Myometrial cell (primary cell): ENCODE measurements around the genes RAD18 and IL17RE.

DNA sequence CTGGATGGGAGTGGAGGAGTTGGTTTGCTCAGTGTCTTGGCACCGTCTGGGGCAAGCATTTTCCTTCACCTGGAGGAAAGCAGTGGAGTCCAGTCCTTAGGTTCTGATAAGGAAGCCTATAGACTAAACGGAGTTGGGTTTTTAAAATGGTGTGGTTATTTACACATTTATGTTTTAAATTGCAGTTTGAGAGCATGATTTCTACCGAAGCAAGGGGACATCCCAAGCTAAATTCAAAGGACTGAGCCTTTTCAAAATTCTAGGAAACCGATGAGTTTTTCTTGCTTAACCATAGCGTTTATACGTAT is 1.7 kb downstream of the EDEM1 start:
- RAMPAGE, long total RNA, result no peak

DNA sequence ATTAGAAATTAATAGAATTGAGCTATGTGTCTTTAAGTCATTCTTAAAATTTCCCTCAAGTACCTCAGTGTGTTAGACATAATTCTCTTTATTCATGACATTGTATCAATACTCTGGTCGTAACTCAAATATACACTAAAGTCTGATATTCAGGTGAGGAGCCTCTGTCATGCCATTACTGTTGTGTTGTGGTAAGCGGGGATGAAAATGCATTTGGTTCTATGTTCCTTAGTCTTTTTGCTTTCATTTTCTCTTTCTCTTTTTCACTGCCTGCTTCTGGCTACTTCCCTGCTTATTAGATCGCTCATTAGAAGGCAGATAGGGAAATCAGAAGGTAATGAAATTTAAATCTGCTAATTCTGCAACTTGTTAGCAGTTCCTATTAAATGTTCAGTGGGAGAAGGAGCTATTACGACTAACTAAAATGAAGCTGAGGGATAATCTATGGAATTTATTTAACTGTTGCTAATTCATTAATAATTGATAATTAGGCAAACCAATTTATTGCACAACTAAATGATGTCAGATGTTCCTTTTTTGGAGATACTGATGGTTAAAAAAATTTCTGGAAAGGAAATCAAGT is 345.1 kb downstream of the GRM7 start:
- RAMPAGE, long total RNA, result no peak

DNA sequence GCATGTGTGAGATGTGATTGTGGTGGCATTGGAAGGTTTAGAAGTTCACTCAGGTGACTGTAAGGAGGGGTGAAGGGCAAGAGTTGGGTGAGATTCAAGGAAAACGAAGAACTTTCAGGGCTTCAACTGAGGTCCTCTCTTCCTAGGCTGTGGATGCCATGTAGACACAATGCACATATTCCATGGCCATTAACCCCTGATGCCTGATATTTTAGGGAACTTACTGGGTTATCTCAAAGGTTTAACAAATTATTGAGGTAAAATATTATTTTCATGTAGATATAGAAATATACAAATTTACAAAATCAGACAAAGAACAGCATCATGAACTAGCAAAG is 447.7 kb downstream of the GRM7 start:
- RAMPAGE, long total RNA, result no peak

DNA sequence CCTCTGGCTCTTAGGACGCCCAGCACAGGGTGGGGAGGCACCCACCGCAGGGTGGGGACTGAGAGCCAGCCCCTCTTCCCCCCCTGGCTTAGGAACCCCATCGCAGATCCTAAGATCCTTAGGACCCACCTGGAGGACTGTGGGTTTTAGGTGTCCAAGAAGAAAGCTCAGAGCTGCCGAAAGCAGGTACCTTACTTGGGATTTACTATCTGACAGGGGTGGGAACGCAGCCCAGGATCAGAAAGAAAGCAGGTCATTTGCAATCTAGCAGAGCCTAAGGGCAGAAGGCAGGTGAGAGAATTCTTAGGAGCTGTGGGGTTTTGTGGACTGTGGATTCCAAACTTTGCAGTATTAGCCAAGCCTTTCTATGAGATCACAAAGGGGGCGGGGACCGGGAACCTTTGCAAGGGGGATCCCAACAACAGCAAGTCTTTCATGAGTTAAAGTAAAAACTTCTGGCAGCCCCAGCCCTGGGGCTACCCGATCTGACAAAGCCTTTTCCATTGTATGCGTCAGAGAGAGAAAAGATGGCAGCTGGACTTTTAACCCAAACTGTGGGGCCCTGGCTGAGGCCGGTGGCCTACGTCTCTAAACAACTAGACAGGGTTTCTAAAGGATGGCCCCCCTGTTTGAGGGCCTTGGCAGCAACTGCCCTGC is 37.3 kb upstream of the SSUH2 start:
- RAMPAGE, long total RNA, result no peak

- RAMPAGE, long total RNA, result start-site peak on the minus strand at chr3:8963443-8963475, 71 and 47 reads in 2 replicates
Observed at GRCh38 chr3:8962877-8963906, at the start of gene RAD18. TSS of gene RAD18 (minus strand) at chr3:8963472.

- RAMPAGE, long total RNA, result no peak
Observed at GRCh38 chr3:9049271-9049774, 86.1 kb upstream of the RAD18 start.

DNA sequence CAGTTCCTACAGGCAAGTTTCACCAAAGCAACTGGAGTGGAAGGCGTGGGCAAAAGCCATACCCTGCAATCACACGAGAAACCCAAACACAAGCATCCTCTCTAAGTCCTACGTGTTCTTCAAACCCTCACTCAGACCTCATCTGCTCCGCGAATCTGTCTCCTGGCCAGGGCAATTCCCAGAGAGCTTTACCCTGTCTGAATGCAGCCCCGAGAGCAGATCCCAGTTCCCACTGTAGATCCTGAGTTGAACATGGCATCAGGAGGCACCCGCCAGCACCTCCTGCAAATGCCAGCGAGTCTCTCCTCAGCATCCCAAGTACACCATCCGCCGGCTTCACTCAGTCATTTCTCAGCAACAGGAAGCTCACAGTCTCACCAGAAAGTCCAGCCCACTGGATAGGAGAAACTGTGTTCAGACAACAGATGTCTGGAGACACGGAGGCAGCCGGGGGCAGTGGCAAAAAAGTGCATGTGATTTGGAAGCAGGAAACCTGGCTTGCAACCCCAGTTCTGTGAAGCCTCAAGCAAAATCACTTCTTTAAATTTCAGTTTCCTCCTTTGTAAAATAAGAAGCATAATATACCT is 68.8 kb downstream of the SRGAP3 start:
- RAMPAGE, long total RNA, result no peak

DNA sequence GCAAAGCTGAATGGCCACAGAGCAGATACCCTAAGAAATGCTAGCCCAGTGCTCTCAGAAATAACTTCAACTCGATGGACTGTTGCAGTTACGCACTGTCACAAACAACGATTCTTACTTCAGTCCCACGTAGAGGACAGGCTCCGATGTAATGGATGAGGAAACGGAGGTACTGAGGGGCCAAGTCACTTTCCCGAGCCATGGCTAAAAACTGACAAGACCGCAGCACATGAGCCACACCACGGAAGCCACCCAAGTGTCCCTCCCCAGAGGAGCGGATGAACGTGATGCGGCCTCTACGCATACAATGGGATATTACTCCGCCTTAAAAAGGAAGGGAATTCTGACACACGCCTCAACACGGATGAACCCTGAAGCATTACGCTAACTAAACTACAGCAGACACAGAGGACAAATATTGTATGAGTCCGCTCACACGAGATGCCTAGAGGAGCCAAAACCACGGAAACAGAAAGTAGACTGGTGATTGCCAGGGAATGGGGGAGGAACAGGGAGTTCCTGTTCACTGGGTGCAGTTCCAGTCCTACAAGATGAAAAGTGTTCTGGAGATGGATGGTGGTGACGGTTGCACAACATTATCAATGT is 32.8 kb downstream of the SRGAP3 start:
- RAMPAGE, long total RNA, result no peak

- RAMPAGE, long total RNA, result no peak
Observed at GRCh38 chr3:9352822-9353711, 9.8 kb upstream of the THUMPD3 start.

GRCh38 chr3:9444583-9445334 is 47.3 kb downstream of the SETD5 start:
- RAMPAGE, long total RNA, result no peak

DNA sequence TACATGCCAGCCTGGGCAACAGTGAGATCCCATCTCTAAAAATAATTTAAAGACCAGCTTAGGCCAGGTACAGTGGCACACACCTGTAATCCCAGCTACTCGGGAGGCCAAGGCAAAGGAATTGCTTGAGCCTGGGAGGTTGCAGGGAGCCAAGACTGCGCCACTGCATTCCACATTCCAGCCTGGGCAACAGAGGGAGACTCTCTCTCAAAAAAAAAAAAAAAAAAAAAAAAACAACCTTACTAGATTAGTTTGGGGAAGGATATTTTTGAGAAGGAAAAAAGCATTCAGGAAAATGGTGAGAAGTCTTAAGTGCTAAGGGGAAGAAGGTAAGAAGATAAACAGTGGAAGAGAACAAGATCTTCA is 69.6 kb downstream of the SETD5 start:
- RAMPAGE, long total RNA, result no peak

- RAMPAGE, long total RNA, result no peak
Observed at GRCh38 chr3:9600527-9601150, 47.0 kb upstream of the LHFPL4 start.

DNA sequence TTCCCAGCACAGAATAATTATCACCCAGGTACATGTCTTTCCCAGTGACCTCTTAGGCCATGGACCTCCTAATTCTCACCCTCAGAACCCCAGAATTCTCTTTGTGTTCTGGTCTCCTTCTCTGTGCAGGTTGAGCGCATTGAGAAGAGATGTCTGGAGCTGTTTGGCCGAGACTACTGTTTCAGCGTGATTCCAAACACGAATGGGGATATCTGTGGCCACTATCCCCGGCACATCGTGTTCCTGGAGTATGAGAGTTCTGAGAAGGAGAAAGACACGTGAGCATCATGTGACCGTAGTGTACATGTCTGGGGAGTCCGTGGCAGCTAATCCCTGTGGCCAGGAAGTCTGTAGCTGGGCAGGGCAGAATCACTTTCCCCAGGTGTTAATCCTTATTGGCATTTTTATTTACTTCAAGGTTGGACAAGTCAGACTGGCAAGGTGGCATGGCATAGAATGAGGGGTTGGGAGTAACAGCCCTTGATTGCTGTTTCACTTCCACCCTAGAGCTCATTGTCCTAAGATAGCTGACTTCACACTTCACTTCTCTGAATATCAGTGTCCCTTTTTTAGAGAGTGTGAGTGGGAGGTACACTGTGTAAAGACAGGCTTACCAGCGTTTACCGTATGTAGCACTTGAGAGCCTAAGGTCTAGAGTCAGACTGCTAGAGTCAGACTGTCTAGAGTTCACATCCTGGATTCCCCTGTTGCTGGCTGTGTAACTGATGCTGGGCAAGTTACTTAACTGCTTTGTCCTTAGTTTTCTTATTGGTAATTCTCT is 4.4 kb downstream of the MTMR14 start:
- RAMPAGE, long total RNA, result no peak

DNA sequence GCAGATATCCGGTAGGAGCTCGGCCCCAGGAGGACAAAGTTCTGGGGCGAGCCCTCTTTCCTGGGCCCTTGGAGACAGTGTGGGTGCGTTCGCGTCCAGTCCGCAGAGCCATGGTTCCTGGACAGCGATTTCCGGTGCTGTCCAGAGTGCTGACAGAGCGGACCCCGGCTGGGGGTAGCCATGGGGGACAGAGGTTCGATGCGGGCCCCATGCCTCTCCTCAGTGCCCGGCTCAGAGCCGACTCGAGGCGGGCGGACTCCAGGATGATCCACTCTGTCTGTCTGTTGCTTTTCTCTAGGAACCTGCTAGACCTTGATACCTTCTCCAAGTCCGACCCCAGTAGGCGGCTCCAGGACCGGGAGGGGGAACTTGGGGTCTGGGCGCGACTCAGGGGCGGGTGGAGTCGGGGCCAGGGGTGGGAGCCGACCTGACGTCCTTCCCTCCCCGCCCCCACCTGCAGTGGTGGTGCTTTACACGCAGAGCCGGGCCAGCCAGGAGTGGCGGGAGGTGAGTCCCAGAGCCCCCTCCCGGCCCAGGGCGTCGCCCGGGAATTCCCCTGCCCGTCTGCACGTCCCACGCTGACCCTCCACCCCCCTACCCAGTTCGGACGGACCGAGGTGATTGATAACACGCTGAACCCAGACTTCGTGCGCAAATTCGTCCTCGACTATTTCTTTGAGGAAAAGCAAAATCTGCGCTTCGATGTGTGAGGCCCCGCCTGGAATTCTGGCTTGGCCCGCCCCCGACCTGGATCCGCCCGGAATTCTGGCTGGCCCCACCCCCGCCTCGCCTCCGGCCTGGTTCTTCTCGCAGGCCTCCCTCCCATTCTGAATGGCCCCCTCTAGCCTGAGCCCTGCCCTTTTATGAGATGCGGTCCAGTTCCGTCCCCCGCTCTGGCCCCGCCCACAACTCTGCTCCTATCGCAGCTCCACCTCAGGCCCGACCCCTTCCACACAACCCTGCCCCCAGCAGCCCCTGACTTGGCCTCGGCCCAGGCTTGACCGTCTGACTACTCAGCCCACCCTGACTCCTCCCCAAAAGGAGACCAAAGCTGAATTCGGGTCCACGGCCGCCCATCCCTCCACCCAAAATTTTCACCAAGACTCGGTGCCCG is 1.0 kb downstream of the CPNE9 start:
- RAMPAGE, long total RNA, result no peak

DNA sequence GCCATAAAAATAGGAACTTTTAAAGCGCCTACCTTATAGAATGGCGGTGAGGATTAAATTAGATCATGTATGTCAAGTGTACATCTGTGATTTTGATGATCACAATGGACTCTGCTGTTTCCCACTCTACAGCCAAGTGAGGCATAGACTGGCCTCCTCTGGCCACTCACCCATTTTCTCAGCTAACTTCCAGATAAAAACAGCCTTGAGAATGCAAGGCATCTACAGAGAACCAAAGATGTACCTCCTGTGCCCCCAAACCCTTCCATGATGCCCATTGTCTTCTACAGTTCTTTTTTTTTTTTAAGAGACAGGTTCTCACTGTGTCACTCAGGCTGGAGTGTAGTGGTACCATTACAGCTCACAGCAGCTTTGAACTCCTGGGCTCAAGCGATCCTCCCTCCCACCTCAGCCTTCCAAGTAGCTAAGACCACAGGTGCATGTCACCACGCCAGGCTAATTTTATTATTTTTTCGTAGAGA is 9.3 kb upstream of the BRPF1 start:
- RAMPAGE, long total RNA, result no peak

DNA sequence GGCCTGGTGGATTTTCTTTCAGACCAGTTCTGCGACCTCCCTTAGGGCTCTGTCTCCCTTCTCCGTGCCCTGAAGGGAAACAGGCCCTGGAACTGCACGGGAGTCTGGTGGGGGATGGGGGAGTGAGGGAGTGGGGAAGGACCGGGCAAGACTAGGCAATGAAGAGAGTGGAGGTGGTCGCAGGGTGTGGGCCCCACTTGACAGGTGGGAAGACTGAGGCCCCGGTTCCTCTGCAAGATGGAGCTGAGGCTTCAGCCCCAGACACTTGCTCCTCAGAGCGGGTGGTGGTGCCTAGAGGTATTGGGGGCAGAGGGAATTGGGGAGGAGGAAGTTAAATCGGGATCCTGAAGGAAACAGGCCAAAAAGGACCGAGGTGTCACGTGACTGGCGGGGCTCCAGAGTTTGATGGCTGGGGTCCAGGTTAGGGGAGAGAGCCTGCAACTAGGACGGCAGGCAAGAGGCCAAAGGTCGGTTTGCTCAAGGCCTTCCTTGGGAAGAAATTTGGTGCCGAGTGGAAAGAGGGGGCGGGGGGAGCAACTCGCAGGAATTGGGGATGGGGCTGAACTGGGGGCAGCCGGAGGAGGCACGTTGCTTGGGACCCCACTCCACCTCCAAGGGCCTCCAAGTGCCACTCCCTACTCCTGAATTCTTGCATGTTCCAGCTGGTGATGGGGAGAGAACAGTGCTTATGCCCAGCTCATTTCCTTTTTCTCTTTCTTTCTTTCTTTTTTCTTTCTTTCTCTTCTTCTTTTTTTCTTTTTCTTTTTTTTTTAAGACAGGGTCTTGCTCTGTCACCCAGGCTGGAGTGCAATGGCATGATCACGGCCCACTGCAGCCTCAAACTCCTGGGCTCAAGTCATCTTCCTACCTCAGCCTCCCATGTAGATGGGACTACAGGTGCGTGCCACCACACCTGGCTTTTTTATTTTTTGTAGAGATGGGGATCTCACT is 802 bp upstream of the CAMK1 start:
- RAMPAGE, long total RNA, result no peak

- RAMPAGE, long total RNA, result no peak
Observed at GRCh38 chr3:9807451-9808287, 2.4 kb upstream of the TTLL3 start.

DNA sequence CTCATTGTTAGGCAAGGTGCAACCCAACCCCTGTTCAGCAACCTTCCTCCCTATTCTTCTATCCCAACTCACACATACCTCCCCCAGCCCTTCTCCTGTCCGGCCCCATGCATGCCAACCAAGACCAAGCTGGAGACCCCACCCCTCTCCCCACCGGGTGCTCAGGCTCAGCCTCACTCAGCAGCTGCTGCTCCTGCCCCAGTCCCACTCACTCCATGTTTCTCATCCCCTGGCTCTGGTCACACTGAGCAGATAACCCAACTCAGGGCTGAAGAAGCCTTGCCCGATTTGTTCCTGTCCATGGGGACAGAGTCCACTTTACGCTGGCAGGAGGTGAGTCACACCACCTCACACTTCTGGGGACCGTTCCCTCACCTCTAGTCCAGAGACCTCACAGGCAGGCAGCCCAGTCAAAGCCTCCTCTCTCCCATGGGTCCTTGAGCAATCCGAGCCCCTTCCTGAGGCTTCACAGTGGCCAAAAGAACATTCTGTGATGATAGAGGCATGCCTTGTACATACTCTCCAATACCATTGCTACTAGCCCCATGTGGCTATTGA is 1.4 kb downstream of the CIDEC start:
- RAMPAGE, long total RNA, result no peak

GRCh38 chr3:9902232-9903281 is at the start of gene IL17RE:
TSS of gene IL17RE (plus strand) at chr3:9902848.
- RAMPAGE, long total RNA, result no peak

DNA sequence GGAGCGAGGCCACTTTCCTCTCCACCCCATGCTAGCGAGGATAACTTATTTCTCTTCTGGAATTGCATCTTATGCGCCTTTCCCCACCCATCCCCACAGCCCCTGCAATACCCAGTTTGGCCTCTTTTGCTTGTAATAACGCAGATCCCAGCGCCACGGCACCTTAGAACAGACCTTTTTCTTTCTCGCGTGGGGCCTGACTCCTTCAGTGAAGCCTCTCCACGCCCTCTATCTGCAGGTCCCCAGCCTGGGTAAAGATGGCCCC is 480 bp downstream of the CRELD1 start:
- RAMPAGE, long total RNA, result no peak